Metastatic Liver Carcinoma in the Adrenal Gland (tissue), 2 donors: ENCODE measurements around a stretch of chr16.

DNA sequence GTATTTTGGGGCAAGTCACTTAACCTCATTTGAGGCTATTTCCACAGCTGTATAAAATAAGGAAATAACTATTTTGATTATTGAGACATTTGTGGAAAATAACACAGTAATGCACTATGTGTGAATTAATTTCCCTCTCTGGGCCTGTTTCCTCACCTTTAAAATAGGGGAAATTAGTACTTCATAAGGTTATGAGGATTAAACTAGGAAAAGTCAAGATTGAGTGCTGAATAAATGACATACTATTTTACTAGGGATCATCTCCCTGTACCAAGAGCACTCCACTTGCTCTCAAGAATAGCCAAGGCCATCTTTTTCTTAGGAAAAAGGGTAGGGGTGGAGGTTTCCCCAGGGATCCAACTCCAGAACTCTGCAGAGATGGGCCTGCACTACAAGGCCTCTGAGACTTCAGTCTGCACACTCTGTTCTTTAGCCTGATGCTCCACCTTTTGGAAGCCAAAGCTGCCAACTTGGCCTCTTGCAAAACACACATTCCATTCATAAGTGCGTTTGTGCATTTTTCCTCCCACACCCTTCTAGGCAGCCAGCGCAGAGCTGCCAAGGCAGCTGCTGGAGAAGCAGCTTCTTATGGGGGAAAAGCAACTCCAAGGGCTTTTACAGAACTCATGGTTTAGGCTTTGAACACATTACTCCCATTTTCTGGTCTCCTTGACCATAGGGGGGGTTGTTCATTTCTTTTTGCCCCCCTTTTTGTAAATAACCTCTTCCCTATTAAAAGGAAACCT, 45.2 kb downstream of the REXO5 start:
- PRO-cap, 2 experiments = no peak in any of the 2 experiments

- PRO-cap, 2 experiments = no peak in any of the 2 experiments
Measured at GRCh38 chr16:20856713-20857497, 43.3 kb downstream of the DCUN1D3 start.

GRCh38 chr16:21153379-21153705, 2.7 kb upstream of the DNAH3 start:
- PRO-cap, 2 experiments = no peak in any of the 2 experiments

GRCh38 chr16:21261966-21262377, 16.1 kb downstream of the CRYM start:
- PRO-cap, 2 experiments = no peak in any of the 2 experiments

- PRO-cap, 2 experiments = no peak in any of the 2 experiments
Measured at GRCh38 chr16:21302857-21303544, 24.9 kb upstream of the CRYM start.

DNA sequence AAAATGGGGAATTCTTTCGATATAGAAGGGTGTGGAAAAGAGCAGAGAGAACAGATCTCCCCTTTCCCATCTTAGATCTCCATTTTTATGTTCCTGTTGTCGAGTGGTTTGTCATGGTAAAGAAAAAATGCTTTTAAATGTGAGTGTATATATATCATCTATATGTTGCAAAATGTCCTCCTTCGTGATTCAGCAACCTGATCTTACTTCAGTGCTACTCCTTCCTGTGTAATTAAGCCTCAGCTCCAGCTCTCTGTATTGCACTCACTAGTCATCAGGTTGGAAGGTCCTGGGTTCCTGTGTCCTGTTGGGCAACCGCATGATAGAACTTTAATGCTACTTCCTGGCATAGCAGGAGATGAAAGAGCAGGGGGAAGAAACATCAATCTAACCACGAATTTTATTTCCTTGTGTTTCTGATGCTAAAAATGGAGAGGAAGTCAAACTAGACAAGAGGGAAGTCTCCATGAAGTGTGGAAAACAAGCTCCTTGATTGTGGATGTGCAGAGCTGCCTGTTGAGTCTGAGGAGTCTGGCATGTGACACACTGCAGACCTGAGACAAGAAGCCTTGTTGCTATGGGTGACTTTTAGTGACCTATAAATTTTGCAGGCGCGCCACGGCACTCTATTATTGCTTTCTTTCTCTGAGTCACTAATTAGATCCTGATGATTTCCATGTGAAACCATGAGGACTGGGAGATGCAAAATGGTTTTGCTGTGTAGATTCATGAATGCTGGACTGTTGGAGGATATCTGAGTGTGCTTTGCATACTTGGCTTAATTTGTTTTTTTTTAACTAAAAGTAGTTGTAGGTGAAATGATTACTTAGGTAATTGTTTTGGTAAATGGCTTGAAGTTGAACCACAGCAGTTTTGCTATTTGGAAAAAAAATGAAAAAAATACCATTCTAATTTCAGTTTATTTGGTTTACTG, 25.6 kb downstream of the IGSF6 start:
- PRO-cap, 2 experiments = peak in 1 of 2 experiments; most common plus-strand start position 354 of the sequence (in 1); most common minus-strand start position 266 of the sequence (in 1)

DNA sequence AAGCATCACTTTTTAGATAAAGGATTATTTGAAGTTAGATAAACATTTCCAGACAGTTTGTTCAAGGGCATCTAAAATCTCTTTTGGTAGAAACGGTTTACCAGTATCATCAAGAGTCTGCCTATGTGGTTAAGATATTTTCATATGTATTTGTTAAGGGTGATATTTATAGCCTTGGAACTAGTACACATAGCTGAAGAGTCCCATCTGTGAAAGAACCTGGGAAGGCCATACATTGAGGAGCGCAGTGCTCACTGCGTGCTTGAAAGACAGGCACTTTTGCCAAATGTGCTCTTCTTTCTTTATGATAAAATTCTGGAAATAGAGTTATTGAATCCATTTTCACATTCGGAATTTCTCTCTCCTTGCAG, 7.8 kb downstream of the IGSF6 start:
- PRO-cap, 2 experiments = no peak in any of the 2 experiments

DNA sequence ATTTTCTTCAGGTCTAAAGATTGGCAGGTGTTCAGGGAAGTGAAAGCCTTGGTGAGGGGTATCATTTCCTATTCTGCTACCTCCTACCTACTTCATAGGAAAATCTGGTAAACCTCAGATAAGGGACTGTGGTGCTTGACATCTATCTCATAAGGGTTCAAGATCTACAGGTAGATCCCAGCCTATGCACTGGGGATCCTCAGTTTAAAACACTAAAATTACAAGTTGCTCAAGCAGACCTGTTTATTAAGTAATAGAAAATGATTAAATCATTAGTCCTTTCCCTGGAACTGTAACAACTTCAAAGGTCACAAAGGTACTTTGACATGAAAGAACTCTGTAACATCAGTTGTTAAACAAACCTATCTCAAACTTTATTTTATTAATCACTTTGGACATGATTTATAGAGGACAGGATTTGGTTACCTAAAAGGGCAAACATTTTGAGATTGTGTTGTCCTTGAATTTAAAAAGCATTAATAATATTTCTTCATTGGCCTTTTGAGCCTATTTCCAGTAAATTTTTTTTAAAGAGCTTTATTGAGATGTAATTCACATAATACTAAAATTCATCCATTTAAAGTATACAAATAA, 6.6 kb downstream of the MOSMO start:
- PRO-cap, 2 experiments = peak in 2 of 2 experiments; most common plus-strand start position 407 of the sequence (in 1); most common minus-strand start position 214 of the sequence (in 2)

- PRO-cap, 2 experiments = peak in 2 of 2 experiments; most common plus-strand start chr16:22298572 (in 1); most common minus-strand start chr16:22298249 (in 2)
Measured at GRCh38 chr16:22297683-22298919, 892 bp downstream of the POLR3E start.

- PRO-cap, 2 experiments = no peak in any of the 2 experiments
Measured at GRCh38 chr16:22325334-22326304, 28.4 kb downstream of the POLR3E start.

GRCh38 chr16:22635151-22635843, 124.6 kb downstream of the NPIPB5 start:
- PRO-cap, 2 experiments = no peak in any of the 2 experiments

GRCh38 chr16:22685388-22686080, 128.4 kb upstream of the HS3ST2 start:
- PRO-cap, 2 experiments = no peak in any of the 2 experiments

GRCh38 chr16:23058238-23058624, 91.0 kb downstream of the USP31 start:
- PRO-cap, 2 experiments = no peak in any of the 2 experiments

DNA sequence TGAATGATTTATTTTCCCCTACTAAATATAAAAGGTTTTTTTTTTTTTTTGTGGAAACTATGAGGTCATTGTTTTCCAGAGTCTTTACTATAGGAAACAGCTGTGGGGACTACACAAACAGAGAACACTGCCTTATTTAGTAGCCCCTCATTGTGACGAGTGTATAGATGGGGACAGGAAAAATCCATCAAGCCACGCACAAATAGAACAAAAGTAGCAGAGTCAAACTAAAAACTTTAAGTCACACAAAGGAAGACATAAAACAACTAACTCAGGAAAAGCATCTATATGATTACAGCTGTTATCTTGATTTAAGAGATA, 17.0 kb downstream of the USP31 start:
- PRO-cap, 2 experiments = no peak in any of the 2 experiments

DNA sequence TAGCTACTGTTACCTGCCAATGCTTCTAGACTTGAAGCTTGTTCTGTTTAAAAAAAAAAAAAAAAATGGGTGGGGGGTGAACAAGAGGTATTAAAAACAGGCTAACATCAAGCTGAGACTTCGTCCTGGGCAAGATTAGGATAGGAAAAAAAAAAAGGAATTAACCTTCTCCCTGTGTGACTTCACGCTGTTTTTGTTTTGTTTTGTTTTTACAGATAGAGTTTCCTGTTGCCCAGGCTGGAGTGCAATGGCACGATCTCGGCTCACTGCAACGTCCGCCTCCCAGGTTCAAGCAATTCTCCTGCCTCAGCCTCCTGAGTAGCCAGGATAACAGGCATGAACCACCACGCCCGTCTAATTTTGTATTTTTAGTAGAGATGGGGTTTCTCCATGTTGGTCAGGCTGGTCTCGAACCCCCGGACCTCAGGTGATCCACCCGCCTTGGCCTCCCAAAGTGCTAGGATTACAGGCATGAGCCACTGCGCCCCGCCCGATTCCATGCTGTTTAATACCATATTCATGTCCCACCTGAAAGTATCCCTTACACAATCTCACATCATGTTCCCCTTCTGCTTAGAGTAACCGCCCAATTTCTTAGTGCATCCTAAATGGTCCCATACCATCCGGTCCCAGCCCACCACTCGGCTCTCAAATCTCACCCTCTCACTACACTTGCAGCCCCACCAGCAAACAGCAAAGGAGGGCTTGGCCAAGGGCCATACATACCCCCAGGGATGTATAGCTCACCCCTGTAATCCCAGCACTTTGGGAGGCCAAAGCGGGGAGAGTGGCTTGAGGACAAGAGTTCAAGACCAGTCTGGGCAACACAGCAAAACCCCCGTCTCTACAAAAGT, 2.1 kb downstream of the USP31 start:
- PRO-cap, 2 experiments = no peak in any of the 2 experiments

DNA sequence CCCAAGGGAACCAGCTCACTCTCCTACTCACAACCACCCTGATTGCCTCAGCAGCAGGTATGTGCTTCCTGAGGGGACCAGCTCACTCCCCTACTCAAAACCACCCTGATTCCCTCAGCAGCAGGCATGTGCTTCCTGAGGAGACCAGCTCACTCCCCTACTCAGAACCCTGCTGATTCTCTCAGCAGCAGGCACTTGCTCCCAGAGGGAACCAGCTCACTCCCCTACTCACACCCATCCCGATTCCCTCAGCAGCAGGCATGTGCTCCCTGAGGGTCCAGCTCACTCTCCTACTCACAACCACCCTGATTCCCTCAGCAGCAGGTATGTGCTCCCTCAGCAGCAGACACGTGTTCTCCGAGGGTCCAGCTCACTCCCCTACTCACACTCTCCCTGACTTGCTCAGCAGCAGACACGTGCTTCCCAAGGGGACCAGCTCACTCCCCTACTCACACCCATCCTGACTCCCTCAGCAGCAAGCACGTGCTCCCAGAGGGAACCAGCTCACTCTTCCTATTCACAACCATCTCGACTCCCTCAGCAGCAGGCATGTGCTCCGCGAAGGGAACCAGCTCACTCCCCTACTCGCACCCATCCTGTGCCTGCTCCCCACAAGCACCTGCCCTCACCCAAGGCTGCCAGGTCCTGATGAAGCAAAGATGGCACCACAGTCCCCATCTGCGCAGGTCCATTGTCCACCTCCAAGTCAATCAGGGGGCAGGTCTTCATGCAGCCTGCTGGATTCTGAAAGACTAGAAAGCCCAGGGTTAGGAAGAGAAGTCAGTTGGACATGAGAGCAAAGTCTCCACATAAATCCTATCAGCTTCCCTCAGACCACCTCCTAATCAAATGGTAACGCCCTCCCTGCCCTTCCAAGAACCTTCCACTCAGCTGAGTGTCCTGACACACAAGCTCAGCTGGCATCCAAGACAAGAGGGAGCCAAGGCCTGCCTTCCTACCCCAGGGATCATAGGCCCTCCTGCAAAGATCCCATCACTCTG, 26.4 kb upstream of the COG7 start:
- PRO-cap, 2 experiments = no peak in any of the 2 experiments

DNA sequence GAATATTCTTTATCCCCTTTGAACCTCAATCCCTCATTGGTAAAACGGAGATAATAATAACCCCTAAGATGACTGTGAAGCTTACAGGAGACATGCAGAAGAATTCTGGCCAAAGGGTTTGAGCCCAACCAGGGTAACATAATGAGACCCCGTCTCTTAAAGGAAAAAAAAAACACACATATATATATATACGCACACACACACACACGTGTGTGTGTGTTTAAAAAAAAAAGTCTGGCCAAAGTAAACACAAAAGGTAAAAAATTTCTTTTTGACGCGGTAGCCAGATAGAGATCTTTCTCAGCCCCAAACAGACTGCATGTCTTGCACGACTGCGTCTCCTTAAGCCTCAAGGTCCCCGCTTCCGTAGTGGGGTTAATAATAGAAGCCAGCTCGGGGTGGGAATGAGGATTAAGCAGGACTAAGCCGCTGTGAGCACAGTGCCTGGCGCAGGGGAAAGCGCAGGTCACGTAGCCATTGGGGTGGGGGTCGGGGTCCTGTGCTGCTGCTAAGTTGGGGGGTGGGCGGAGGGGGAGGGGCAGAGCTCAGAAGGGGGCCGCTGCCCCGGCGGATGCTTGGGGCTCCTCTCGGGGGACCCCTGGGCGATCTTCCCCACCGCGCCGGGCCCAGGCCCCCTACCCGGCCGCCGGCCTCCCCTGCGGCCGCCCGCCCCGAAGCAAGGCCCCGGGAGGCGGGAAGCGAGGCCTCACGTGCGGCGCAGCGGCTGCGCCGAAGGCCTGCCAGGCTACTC, 551 bp downstream of the GGA2 start:
- PRO-cap, 2 experiments = no peak in any of the 2 experiments

- PRO-cap, 2 experiments = no peak in any of the 2 experiments
Measured at GRCh38 chr16:23563228-23563982, 5.9 kb downstream of the UBFD1 start.

GRCh38 chr16:23573801-23574365, 16.4 kb downstream of the UBFD1 start:
- PRO-cap, 2 experiments = no peak in any of the 2 experiments

DNA sequence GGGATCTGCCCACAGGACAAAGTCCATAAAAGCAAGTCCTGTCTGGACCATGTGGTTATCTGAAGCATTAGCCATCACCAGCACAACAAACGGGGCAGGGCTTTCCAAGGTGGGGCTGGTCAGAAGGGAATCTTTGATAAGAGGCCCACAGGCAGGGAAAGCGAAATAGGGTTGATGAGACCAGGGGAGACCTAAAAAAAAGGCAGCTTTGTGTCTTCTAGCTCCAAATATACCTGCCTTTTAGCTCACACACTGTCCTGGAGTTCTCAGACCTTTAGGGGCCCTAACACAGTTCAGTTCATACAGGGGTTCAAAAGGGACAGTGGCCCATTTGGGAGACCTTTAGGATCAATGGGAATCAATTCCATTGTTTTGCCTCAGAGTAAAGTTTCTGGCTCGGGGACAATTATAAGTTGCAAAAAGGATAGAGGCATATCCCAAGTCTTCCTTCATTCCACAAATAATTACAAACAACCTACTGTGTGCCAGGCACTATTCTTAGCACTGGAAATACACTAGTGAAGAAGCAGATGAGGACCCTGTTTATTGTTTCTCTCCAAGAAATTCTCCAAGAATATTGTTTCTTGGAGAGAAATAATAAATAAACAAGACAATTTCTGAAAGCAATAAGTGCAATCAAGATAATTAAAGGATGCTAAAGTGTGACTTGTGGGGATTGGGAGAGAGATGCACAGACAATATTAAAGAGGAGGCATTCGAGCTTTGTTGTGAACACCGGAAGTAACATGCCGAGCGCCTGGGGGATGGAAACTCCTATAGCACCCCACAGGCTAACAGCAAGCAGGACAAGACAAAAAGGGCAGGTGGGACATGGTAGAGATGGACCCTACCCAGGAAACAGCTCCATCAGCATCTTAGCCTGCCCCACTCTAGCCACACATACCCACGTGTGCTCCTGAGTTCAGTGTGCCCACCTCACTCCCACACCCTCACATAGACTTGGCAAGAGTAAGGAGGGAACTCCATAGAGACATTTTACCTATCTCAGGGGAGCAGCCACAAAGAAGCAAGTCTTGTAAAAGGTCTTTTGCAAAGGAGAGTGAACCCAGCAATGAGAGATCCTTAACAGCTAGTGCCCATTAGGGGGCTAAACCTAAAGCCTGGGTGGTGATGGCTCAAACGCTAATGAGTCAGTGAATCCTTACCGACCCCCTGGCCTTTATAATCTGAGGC, 38.2 kb upstream of the CACNG3 start:
- PRO-cap, 2 experiments = no peak in any of the 2 experiments